Epithelial cell of esophagus (primary cell): Measurements from ENCODE around the genes BET1, CASD1, PPP1R9A and PON3.

- RRBS: under 1% methylated on average over 9 of the region's 42 CpGs
Observed at GRCh38 chr7:94004039-94004601, at the start of gene BET1. BET1 (minus strand) TSS chr7:94004355.

GRCh38 chr7:94050048-94050426, 45.9 kb upstream of the BET1 start:
- RRBS: no CpG with 5 or more reads among the region's 3 CpGs

GRCh38 chr7:94422827-94423316, 28.2 kb downstream of the COL1A2 start:
- RRBS: no CpG with 5 or more reads among the region's 5 CpGs

DNA sequence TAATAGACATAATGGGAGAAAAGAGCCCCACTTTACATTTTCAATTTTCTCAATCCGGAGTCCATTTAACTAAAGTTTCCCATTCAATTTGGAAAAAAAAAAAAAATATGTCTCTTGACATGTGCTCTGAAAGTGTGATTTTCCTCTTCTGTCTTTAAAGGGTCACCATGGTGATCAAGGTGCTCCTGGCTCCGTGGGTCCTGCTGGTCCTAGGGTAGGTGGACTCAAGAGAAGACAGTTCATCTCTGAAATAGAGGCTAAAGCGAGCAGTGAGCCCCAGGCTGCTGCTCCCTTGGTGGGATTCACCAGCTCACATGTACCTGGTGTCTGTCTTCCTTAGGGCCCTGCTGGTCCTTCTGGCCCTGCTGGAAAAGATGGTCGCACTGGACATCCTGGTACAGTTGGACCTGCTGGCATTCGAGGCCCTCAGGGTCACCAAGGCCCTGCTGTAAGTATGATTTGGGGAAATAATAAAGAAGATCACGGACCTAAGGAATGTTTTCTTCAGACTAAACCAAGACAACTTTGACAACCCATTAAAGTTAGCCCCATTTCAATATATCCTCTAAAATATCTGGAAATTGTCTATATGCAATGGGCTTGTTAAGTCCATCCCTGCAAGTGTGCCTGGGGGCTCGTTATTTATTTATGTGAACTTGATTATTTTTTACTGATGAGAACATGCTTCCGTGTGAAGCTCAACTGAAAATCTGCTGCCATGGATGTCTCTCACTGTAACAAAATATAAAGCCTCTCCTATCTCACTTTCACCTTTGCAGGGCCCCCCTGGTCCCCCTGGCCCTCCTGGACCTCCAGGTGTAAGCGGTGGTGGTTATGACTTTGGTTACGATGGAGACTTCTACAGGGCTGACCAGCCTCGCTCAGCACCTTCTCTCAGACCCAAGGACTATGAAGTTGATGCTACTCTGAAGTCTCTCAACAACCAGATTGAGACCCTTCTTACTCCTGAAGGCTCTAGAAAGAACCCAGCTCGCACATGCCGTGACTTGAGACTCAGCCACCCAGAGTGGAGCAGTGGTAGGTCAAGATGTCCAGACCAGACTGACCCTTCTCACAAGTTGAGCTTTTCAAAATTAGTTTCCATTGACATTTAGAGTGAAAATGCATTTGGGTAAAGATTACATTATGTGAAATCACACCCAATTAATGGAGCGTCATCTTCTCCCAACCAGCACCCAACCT, 32.6 kb downstream of the COL1A2 start:
- RRBS: no CpG with 5 or more reads among the region's 14 CpGs

GRCh38 chr7:94430062-94430891, 35.6 kb downstream of the COL1A2 start:
- RRBS: no CpG with 5 or more reads among the region's 3 CpGs

- RRBS: no CpG with 5 or more reads among the region's 2 CpGs
Observed at GRCh38 chr7:94430892-94431535, 36.3 kb downstream of the COL1A2 start.

- RRBS: 3% methylated on average over 18 of the region's 53 CpGs
Observed at GRCh38 chr7:94509181-94509949, at the start of gene CASD1. CASD1 (plus strand) TSS chr7:94509809.

- RRBS: no CpG with 5 or more reads among the region's 1 CpG
Observed at GRCh38 chr7:94530825-94531632, 21.4 kb downstream of the CASD1 start.

- RRBS: 3% methylated on average over 44 of the region's 96 CpGs
Observed at GRCh38 chr7:94907382-94908286, at the start of gene PPP1R9A. PPP1R9A (plus strand) TSS chr7:94907594.

DNA sequence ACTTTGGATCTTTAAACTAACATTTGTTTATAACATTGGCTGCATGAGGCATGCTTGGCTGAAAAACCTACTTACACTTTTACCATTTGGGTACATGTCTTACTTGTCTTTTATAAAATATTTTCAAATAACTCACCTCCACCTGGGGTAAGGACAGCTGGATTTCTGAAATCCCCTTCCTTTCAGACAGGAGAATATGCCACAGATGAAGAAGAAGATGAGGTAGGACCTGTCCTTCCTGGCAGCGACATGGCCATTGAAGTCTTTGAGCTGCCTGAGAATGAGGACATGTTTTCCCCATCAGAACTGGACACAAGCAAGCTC, 98.6 kb downstream of the PON1 start:
- RRBS: no CpG with 5 or more reads among the region's 1 CpG

DNA sequence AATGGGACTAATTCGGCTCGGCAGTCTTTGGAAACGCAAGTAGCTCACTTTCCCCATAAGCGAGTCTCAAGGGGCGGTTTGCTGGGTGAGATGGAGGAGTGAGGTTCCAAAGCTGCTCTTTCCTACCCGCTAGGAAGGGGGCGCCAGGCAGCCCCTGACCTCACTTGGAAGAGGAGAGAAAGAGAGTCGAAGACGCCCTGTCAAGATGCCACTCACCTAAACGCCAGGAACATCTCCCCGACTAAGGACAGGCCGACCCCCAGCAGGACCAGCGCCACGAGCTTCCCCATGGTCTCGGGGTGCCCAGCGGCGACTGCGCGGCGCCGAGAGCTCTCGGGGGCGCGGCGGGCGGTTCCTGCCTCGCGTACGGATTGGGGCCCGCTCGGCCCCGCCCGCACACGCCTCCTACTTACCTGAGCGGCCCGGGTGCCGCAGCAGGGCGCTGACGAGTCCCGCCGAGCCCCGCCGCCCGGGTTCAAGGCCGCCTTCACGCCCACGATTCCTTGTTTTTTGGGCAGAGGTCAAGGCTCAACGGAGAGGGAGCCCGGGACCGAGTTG, at the start of gene PON3:
TSS of gene PON3 (minus strand) at position 315 of the 558 bp plus-strand sequence.
- RRBS: 2% methylated on average over 15 of the region's 50 CpGs

DNA sequence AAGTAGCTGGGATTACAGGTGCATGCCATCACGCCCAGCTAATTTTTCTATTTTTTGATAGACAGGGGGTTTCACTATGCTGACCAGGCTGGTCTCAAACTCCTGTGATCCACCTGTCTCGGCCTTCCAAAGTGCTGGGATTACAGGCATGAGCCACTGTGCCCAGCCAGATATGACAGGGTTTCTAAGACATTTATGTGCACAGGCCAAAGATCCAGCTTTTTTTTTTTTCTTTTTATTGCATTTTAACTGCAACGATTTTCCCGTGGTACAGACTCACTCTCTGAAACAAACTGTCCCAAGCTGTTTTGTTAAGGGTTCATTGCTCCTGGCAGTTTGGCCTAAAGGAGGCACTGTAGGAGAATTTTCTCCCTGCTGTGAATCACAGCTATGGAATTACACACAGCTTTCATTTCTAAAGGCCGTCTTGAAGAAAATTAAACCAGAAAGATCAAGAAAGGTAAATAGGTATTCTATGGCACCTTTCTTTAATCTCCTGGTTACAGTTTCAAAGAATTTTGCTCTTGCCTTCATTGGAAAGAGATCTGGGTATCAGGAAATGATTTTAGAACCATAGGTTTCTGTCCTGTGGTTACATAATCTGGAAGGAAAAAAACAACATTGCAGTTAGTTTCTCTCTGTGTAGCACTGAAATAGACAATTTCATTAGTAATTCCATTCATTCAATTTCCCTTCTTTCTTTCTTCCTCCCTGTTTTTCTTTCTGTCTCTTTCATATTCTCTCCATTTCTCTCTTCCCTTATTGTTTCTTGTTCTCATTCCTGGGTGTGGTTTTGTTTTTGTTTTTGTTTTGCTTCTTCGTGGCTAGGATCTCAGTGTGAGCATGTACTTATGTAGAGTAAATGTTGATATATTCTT, 51.3 kb downstream of the PDK4 start:
- RRBS: no CpG with 5 or more reads among the region's 6 CpGs

DNA sequence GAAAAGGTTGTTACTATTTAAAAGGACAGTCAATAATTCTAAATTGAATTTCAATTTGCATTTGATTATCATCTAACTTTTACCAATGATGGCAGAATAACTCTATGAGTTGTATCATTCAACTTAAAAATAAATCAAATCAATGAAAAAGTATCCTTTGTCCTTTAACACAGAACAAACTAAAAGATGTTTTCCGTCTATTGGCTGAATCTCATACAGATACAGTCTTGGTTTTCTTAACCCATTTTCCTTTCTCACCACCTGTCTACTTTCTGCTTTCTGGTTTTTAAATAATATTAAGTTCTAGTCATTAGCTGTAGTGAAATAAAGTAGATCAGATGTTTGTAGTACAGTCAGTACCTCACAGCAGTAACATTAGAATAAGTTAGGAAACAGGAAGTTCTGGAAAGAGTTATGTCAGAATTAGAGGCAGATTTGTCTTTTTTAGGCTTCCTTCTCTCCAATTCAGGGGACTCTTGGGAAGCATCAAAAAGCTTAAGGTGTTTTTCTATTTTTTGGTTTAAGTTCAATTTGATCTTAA, 8.0 kb downstream of the PDK4 start:
- RRBS: no CpG with 5 or more reads among the region's 1 CpG

DNA sequence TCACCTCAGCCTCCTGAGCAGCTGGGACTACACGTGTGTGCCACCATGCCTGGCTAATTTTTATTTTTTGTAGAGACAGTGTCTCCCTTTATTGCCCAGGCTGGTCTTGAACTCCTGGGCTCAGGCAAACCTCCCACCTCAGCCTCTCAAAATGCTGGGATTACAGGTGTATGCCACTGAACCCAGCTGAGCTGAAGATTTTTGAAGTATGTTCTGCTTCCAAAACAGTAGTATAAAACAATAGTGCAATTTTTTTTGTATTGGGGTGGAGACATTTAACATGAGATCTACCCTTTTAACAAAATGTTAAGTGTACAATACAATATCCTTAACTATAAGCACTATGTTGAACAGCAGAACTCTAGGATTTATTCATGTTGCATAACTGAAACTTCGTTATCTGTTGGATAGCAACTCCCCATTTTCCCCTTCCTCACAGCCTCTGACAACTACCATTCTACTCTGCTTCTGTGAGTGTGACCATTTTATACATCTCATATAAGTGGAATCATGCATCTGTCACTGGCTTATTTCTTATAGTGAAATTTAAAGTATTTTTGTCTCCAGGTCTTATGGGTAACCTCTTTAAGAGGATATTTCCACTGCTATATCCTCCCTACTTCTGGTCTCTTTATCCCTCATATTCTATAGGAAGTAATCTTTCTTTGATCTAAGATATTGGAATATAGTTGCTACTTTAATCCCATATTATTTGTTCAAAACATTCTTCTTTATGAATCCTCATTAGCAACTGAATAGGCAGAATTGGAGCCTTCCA, 5.1 kb downstream of the PDK4 start:
- RRBS: no CpG with 5 or more reads among the region's 2 CpGs

DNA sequence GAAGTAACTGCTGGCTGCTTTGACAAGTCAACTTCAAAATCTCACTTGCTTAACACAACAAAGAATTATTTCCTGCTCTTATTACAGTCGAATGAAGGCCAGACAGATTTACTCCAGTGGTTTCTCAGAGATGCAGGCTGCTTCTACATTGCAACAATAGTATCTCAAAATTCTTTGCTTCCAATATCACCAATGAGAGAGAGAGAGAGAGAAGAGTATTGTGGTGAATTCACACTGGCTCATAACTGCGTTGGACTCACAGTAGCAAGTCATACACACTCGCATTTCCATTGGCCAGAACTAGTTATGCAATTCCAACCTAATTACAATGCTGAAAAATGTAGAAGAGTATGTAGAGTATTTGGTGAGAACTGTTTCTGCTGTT, 34.3 kb upstream of the PDK4 start:
- RRBS: no CpG with 5 or more reads among the region's 3 CpGs

GRCh38 chr7:95774196-95774501, 1.8 kb downstream of the DYNC1I1 start:
- RRBS: no CpG with 5 or more reads among the region's 2 CpGs

DNA sequence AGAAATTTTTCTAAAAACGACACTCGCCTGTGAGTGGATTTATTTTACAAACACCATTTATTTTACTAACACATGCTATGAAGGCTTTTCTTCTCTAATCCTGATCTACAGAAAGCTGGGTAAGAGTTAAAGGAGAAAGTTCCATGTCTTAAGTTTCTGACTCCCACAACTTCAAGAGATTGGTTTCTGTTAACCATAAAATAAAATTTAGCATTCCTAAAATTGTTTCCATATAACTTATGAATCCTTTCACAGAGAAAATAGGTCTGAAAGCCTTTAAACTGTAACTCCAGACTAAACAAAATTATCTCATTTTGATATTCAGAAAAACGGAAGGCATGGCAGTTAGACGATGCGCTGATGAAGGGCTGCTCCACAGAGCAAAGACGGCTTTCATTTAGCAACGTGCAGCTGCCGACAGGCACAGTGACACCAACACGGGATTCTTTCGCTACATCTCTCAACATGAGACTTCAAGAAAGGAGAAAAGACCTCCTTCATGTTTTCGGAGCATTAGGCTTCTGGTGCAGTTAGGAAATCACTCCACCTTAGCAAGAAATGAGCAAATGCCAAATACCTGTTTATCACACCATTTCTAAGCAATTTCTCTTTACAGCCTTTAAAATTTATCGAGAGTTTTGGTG, 133.2 kb downstream of the SLC25A13 start:
- RRBS: no CpG with 5 or more reads among the region's 12 CpGs

DNA sequence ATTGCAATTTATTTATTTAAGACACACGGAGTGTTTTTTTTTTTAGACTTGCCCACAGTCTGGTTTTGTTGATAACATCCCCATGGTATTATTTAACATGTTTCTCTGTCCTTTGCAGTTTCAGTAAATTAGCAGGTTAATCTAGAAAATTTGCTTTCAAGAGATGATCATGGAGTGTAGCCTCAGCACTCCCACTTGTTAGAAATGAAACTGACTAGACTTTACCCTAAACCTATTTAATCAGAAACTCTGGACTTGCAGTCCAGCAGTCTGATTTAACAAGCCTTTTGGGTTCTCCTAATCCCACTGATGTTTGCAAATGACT, 55.4 kb upstream of the SLC25A13 start:
- RRBS: no CpG with 5 or more reads among the region's 1 CpG